ENCODE results near the gene SNX4.

- PRO-cap, 3 experiments, result no peak in any of the 3 experiments
- RAMPAGE, long total RNA, result no peak
Measured at GRCh38 chr3:124650618-124651174, 79.6 kb upstream of the UMPS start.

DNA sequence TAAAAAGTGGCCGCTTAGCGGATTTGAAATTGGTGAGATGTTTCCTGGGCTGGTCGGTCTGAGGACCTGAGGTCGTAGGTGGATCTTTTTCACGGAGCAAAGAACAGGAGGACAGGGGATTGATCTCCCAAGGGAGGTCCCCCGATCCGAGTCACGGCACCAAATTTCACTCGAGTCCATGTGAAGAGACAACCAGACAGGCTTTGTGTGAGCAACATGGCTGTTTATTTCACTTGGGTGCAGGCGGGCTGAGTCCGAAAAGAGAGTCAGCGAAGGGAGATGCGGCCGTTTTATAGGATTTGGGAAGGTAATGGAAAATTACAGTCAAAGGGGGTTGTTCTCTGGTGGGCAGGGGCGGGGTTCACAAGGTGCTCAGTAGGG is 27.3 kb downstream of the UMPS start:
- PRO-cap, 3 experiments, result no peak in any of the 3 experiments
- RAMPAGE, long total RNA, result no peak

DNA sequence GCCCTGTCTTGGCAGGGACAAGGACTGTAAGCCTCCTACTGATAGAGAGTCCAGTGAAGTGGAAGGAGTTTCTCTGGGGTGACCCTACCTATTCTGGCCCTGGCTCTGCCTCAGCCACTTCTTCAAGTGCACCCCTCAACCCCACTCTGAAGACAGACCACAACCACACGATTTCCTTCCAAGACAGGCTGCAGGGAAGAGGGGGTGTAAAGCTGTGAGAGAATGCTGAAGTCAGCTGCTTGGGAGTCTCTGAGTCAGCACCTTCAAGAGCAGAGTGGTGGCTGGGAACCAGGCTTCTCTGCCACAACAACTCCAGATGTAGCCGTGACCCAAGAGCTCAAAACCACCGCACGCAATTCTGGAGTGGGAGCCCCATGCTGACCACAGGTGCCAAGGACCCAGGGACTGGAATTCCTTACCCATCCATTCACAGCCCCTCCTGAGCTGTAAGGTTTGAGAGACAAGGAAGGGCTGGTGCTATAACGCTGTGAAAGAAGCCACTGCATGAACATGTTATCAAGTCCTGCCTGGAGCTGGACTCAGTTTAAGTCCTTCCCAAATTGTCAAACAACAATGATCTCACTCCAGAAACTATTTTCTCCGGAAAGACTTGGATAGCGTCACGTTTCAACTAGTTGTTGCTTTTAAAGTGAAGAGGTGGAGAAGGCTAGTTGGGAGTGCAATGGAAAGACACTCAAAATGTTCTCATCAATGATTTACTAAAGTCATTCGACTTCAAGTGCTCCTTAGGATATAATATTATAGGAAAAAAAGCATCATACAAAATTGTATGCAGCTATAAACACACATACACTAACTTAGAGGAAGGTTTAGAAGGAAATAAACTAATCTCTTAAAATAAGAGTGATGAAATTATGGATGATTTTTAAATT is 61.5 kb downstream of the UMPS start:
- PRO-cap, 3 experiments, result no peak in any of the 3 experiments
- RAMPAGE, long total RNA, result no peak

GRCh38 chr3:124829362-124830177 is 57.6 kb downstream of the ITGB5 start:
- PRO-cap, 3 experiments, result peak in 2 of 3 experiments; most common minus-strand start chr3:124829637 (in 2)
- RAMPAGE, long total RNA, result no peak

GRCh38 chr3:124834513-124835721 is 52.2 kb downstream of the ITGB5 start:
- PRO-cap, 3 experiments, result peak in 1 of 3 experiments; most common plus-strand start chr3:124835221 (in 1)
- RAMPAGE, long total RNA, result no peak

- PRO-cap, 3 experiments, result no peak in any of the 3 experiments
- RAMPAGE, long total RNA, result no peak
Measured at GRCh38 chr3:124836769-124837462, 50.2 kb downstream of the ITGB5 start.

DNA sequence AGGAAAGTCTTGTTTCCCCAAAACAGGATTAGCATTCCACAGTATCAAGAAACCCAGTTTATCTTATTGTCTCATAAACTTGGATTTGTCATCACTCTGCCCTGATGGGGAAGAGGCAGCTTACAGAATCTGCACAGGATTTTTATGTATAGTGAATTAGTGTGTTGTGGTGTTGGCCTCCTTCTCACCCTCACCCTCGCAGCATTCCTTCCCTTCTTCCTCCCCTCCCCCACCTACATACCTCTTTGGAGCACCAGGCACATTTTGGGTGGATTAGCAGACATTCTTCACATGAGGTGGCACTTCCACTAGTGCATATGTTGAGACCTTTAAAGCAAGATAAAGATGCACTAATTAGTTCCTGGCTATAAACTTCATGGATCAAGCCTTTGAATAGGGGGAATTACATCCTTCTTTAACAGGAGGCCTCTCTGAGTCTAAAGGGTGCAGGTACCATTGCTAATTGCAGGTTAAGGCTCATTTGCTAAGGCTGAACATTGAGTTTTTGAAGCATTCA is 13.9 kb downstream of the ITGB5 start:
- PRO-cap, 3 experiments, result no peak in any of the 3 experiments
- RAMPAGE, long total RNA, result no peak

GRCh38 chr3:124885768-124885961 is 1.5 kb downstream of the ITGB5 start:
- PRO-cap, 3 experiments, result no peak in any of the 3 experiments
- RAMPAGE, long total RNA, result no peak

DNA sequence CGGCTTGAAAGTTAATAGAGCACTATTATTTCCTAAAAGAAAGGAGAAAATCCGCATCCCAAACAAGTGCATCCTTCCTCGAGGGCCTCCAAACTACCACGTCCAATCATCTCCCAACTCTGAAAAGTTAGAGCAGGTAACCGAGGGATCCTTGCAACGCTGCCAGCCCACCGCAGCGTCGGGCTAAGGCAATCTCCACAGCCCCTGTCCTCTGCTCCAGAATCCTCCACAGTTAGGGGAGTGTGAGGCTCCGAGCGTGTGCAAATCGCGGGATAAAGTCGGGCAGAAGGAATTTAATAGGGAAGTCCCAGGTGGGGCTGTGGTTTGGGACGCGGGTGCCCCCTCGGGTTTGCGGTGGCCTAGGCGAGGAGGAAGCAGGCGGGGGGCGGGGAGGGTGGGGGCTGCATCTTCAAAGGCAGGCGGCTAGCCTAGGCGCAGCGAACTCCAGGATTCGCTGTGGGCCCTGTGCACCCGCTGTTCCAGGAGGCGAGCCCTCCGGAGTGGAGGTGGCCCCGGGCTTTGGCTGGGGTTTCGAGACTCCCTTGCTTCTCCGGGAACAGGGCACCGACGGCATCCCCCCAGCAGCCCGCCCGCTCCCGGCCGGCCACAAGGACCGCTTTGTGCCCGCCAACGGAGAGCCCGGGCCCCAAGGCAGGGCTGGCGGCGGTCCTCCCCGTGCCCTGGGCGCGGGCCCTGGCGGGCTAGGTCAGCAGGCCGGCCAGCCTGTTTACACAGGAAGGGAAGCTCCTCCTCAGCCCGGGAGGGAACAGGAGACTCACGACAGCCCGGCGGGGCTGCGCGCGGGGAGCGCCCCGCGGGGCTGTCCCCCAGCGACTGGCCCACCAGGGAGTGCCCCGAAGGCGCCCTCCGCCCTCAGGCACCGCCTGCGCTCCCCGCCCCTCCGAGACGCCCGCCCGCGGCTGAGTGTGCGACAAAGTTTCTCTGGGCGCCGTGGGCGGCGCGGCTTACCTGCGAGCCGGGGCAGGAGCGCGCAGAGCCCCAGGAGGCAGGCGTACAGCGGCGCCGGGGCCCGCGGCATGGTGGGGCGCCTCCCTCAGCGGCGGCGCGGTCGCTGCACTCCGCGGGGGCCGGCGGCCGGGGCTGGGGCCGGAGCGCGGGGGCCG is 841 bp downstream of the ITGB5 start:
- PRO-cap, 3 experiments, result peak in 2 of 3 experiments; most common plus-strand start position 754 of the sequence (in 1); most common minus-strand start position 682 of the sequence (in 1)
- RAMPAGE, long total RNA, result no peak

- PRO-cap, 3 experiments, result no peak in any of the 3 experiments
- RAMPAGE, long total RNA, result no peak
Measured at GRCh38 chr3:124951699-124952271, 17.2 kb upstream of the MUC13 start.

DNA sequence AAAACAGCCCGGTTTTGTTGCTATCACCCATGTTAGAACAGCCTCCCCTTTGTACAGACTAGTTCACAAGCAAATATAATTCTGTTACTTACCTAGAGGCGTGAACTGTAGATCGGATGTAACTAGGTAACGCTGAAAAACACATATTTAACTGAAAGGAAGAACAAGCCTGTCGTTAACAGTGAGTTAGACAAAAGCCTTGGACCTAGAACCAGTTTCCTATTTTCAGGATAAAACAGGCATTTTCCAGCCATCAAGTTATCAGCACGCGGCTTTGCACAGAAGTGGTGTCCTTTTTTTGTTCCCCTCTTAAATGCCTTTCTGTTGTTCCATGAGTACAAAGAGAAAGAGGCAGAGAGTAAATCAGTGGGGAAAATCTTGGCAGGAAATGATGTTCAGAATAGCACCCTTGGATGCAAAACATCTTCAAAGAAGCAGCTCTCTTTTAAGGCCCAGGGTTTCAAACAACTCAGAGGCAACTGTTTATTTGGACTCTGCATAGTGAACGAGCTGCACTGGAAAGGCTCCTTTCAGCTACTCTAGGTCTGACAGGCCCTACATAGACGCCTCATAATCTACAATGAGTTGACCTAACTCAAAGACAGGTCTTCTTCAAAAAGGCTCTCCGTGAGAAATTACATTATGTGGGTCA is 53.5 kb downstream of the HEG1 start:
- PRO-cap, 3 experiments, result no peak in any of the 3 experiments
- RAMPAGE, long total RNA, result no peak

DNA sequence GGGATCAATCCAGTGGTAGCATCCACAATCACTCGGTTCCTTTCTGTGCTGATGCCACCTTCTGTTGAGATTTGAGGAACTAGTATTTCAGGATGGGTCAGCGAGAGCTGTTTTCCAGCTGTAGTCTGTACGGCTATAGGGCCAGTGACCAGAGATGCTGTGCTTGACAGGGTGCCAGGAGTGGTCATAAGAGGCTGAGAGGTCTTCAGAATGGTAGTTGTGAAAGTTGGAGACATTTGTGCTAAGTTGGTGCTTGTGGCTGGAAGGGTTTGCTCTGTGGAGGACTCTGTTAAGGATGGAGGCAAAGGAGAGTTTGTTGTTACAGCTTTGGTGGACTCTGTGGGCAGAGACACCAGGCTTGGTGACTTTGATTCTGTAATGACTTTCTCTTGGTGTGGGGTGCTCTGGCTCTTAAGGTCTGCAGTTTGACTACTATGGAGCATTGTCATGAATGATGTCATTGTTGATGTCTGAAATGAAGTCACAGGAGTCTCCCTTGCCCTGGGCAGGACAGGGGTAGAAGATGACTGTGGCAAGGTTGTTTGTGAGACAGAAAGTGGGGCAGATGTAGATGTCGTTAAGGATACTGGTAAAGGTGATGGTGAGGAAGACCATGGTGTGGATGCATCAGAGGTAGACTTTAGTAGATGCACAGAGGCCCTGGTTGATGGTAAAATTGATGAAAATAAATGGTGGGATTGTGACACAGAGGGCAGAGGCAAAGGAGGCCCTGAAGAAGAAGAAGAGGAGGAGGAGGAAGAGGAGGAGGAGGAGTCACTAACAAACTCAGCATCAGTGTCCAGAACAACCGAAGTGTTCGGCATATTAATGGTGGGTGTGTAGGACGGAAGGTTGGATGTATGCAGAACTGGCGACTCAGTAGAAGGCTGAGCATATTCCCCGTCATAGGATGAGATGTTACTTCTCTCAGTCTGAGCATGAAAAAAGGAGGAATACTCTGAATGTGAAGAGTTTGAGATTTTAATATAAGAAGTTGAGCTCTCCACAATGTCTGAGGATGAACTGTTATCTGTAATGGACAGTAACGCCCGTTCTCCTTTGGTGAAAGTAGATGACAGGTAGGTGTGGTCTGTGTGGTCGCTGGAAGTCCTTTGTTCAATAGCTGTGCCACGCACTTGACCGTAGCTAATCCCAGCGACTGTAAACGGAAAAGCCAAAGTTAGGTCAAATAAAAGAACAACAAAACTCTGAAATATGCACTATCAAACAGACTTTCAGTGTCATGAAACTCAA is 42.5 kb downstream of the HEG1 start:
- PRO-cap, 3 experiments, result no peak in any of the 3 experiments
- RAMPAGE, long total RNA, result no peak

GRCh38 chr3:125057114-125057590 is 1.4 kb upstream of the HEG1 start:
- PRO-cap, 3 experiments, result no peak in any of the 3 experiments
- RAMPAGE, long total RNA, result no peak

GRCh38 chr3:125107316-125107702 is 51.5 kb upstream of the HEG1 start:
- PRO-cap, 3 experiments, result no peak in any of the 3 experiments
- RAMPAGE, long total RNA, result no peak

GRCh38 chr3:125370829-125371510 is 4.2 kb downstream of the ZNF148 start:
- PRO-cap, 3 experiments, result no peak in any of the 3 experiments
- RAMPAGE, long total RNA, result no peak

- PRO-cap, 3 experiments, result no peak in any of the 3 experiments
- RAMPAGE, long total RNA, result no peak
Measured at GRCh38 chr3:125394373-125395103, 19.4 kb upstream of the ZNF148 start.

- PRO-cap, 3 experiments, result peak in 3 of 3 experiments; most common plus-strand start chr3:125520315 (in 2); most common minus-strand start chr3:125520183 (in 1)
- RAMPAGE, long total RNA, result start-site peak on the minus strand at chr3:125520172-125520192, 543 and 168 reads in 2 replicates
Measured at GRCh38 chr3:125519423-125520485, at the start of gene SNX4. Gene SNX4 (minus strand): TSS chr3:125520202.

GRCh38 chr3:125602714-125602999 is 7.4 kb upstream of the OSBPL11 start:
- PRO-cap, 3 experiments, result no peak in any of the 3 experiments
- RAMPAGE, long total RNA, result no peak

DNA sequence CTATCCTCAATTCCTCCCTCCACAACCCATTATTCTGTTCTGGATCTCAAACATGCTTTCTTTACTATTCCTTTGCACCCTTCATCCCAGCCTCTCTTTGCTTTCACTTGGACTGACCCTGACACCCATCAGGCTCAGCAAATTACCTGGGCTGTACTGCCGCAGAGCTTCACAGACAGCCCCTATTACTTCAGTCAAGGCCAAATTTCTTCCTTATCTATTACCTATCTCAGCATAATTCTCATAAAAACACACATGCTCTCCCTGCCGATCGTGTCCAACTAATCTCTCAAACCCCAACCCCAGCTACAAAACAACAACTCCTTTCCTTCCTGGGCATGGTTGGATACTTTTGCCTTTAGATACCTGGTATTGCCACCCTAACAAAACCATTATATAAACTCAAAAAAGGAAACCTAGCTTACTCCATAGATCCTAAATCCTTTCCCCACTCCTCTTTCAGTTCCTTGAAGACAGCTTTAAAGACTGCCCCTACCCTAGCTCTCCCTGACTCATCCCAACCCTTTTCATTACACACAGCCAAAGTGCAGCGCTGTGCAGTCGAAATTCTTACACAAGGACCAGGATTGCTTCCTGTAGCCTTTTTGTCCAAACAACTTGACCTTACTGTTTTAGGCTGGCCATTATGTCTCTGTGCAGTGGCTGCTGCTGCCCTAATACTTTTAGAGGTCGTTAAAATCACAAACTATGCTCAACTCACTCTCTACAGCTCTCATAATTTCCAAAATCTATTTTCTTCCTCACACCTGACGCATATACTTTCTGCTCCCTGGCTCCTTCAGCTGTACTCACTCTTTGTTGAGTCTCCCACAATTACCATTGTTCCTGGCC is 102.0 kb upstream of the ROPN1B start:
- PRO-cap, 3 experiments, result no peak in any of the 3 experiments
- RAMPAGE, long total RNA, result no peak

DNA sequence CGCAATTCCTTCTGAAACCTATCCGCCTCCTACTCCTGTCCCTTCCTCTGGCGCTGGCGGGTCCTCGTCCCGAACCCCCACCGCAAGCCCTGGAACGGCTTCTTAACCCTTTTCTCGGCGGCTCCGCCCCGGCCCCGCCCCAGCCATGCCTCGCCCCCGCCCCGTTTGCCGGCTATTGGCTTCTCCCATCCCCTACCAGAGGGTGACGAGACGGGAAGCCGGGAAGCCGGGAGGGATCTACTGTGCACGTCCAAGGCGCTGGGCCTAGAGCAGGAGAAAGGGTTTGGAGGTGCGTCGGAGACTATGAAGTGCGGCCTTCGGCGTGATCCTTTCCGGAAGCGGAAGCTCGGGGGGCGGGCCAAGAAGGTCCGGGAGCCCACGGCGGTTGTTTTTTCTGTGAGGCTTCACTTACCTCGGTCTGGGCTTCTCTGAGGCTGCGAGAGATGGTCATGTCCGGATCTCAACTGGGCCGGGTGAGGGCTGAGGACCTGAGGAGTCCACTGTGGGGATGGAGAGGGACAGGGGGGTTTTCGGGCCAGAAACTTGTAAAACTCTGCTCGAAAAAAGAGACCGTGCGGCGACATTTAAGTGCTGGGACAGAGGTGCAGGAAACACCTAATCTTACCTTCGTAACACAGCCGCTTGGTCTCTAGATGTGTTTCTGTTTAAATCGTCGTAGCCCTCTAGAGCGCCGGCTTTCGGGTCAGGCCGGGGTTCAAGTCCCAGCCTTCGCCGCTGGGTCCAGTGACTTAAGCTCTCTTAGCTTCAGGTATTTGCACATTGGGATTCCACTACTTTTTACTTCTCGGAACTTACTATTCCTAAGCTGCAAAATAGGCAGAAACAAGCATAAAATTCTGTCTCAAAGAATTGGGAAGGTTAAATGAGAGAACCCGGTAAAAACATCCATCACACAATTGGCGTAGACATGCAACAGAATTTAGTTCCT is 21.5 kb downstream of the ROPN1B start:
- PRO-cap, 3 experiments, result peak in 3 of 3 experiments; most common plus-strand start position 361 of the sequence (in 2); most common minus-strand start position 334 of the sequence (in 3)
- RAMPAGE, long total RNA, result no peak